Choroid plexus epithelial cell (primary cell): ENCODE data around the gene ZIC4.

- RRBS: 0% methylated on average over 5 of the region's 28 CpGs
Measured at GRCh38 chr3:142724765-142725234, 966 bp downstream of the TRPC1 start.

DNA sequence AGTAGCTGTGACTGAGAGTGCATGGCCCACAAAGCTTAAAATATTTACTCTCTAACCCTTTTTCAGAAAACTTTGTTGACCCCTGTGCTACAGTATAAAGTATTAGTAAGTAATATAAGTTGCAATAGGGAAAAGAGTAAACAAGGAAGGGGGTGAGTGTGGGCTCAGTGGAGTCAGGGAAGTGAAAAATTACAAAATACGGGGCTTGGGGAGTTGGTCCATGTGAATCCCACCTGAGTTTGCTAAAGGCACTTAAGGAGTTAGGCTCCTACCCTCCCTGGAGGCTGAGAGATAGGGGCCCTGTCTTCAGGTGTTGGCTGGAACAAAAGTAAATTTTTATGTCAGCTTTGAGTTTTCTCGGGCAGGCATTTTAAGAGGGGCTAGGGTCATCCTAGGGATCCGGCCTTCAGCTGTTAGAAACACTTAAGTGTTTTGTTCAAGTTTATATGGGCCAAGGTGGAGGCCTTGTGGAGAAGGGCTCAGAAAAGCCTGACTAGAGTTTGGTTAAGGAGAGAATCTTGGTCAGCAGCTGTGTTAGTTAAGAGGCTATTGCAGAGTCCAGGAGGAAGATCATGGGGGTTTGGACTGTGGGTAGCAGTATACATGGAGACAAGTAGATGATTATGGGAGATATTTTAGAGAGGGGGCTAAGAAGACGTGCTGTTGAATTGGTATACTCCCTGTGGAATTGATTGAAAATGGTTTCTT, 8.3 kb downstream of the TRPC1 start:
- RRBS: no CpG with 5 or more reads among the region's 4 CpGs

DNA sequence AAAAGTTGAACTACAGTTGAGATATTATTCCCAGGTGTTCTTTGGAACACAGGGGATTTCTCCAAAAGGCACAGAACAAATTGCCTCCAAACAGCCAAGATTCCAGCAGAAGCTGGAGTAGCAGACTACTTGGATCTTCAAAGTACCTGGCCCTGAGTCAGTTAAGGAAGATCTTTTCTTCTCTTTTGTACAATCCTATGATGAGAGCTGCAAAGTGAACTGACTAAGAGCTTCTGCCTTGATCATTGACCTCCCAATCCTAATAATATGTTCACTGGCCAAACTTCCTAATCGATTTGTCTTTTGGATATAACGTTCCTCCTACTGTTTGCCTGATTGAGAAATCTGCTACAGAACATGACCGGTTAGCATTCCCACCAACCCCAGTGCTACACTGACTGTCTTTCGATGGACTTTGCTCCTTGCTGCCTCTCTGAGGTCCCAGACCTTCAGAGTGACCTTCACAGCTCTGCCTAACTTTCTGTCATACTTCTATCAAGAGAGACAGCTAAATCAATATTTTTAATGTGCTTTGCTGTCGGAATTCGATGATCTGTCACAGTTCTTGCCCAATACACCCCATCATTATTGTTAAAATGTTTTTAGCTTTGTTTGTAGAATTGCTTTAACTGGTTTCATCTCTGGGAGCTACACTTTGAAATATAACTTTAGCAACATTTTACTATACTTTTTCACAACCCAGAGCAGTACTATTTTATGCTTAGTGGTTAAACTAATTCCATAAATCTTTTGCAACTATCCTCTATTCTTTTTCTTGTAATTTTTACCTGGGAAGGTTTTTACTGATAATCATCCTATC, 21.8 kb downstream of the PAQR9 start:
- RRBS: no CpG with 5 or more reads among the region's 6 CpGs

GRCh38 chr3:143012135-143012513, 10.8 kb downstream of the U2SURP start:
- RRBS: no CpG with 5 or more reads among the region's 4 CpGs

DNA sequence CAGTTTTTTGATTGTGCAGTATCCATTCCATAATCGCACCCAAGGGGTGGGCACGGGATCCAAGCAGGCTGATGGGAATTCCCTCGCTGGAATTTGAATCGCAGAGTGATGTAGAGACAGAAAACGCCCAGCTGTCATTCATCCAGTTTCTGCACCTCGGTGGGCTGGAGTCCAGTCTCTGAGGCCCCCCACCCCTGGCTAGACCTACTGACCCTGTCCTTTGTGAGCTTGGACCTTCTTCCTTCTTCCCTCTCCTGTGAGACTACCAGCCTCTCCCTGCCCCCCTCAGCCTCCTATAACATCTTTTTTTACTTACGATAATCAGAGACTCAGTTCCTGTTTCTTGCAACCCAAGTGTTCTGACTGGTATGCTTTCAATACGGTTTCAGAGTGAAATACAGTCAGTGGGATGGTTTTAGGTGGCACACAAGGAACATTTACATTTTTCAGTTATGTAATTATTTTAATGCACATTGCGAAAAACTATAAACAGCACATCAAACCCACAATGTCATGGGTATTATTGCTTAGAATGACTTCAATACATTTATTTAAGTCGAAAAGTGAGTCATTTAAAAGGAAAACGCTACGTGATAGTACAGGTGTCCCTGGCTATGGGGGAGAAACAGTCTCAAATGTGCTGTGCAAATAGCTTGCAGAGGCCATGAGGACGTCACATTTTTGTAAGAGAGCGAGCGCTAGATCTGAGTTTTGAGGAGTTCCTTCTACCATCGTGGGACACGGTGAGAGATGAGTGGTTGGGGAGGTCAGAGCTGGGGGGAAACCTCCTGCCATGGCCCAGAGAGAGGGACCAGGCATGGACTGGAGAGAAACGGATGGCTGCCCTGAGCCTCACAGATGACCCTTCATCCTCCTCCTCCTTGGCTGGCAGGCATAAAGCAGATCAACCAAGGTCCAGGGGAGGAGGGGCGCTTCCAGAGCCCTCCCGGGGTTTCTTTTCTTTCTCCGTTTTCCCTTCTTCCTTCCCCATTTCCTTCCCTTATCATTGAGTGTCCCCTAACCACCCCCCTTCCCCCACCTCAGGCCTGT, 37.4 kb upstream of the CHST2 start:
- RRBS: no CpG with 5 or more reads among the region's 21 CpGs

GRCh38 chr3:143302281-143302480, 182.6 kb downstream of the CHST2 start:
- RRBS: no CpG with 5 or more reads among the region's 1 CpG

DNA sequence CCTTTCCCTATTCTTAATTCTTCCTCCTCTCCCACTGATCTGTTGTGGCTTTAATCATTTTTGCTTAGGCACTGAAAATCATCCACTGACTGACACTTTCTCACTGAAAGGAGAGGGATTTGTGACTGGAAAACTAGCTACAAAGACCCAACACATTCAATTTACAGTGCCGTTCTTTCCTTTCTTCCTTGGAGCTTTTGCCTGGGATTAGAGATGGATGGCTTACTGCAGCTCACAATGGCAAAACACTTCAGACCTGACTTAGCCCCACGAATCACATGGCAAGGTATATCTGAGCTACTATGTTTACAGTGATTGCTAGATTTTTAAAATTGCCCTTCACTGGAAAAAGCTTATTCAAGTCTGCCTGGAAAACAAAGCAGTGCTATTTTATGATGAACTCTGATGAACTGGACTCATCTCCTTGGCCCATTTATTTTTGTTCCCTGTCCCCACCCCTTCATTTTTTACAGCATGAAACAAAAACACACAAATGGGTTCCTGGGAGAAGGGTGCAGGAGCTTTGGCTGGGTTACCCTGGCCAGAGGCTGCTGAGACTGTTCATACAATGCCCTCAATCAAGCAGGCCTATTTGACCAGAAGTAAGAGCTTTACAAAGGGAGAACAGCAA, 243.1 kb downstream of the CHST2 start:
- RRBS: no CpG with 5 or more reads among the region's 2 CpGs

DNA sequence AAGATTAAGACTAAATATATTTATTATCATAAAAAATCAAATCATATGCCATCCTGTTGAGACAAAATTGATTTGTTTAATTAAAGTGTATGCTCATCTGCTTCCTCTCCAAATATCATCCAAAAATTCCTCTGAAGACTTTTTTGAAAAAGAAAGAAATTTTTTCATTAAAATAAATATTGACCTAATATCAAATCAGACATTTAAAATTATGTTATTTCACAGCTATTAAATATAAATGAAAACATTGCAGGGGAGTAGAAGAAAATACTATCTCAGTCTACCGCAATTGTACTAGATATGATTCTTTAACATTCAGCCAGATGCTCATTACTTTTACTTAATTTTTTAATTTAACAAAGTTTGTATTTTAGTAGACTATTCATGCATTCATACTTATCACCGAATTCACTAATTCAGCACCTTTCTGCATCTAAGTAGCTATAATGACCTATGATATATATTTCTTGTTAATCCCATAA, 724.6 kb downstream of the PLOD2 start:
- RRBS: no CpG with 5 or more reads among the region's 2 CpGs

DNA sequence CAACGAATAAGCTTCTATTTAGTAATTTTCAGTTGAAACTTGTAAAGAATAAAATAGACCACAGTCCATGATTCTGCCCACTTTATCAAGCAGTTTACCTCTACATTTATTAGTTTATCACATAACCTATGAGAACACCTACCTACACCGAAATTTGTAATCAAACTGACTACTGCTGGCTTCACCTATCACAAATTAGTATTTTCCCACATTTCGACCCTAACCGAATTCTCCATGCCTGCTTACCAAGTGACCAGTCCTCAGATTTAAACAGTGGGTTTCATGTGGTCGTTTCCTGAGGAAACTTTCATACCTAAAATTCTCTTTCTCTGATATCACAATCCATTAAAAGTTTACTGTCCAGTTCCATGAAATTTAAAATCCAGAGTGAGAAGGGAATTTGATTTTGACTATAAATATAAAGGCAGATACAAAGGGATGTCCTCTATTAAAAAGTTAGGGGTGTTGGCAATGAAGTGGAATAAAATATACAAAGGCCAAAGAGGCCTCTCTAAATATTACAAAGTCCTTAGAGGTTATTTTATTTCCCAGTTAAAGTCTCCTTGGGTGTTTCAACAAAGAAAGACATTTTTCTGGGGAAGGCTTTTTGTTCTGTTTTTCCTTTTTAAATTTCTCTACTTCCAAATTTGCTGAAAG, 1.9 kb downstream of the PLOD2 start:
- RRBS: no CpG with 5 or more reads among the region's 5 CpGs

GRCh38 chr3:146160456-146160838, 537 bp downstream of the PLOD2 start:
- RRBS: 2% methylated on average over 3 of the region's 17 CpGs

DNA sequence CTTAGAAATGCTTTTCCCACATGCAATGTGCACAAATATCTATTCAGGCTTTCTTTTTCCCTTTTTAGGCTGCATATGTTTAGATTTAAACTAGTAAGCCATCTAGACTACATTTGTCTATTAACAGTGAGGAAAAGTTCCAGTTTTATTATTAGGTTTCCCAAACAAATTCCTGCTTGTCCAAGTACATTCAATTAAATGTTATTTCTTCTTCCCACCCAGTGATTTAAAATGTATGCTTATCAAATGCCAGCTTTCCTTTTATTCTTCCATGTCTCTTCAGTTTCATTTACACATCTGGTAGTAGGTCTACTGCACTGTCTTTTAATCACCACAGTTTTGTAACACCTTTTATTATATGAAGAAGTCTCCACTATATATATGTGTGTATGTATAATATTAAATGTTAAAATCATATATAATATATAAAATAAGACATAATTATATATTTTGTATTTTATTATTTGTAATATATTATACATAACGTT, 1.7 kb downstream of the PLSCR4 start:
- RRBS: no CpG with 5 or more reads among the region's 1 CpG

DNA sequence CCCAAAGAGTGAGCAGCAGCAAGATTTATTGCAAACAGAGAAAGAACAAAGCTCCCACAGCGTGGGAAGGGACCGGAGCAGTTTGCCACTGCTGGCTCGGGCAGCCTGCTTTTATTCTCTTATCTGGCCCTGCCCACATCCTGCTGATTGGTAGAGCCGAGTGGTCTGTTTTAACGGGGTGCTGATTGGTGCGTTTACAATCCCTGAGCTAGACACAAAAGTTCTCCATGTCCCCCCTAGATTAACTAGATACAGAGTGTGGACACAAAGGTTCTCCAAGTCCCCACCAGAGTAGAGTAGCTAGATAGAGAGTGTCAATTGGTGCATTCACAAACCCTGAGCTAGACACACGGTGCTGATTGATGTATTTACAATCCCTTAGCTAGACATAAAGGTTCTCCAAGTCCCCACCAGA, 161.2 kb downstream of the ZIC4 start:
- RRBS: no CpG with 5 or more reads among the region's 7 CpGs

DNA sequence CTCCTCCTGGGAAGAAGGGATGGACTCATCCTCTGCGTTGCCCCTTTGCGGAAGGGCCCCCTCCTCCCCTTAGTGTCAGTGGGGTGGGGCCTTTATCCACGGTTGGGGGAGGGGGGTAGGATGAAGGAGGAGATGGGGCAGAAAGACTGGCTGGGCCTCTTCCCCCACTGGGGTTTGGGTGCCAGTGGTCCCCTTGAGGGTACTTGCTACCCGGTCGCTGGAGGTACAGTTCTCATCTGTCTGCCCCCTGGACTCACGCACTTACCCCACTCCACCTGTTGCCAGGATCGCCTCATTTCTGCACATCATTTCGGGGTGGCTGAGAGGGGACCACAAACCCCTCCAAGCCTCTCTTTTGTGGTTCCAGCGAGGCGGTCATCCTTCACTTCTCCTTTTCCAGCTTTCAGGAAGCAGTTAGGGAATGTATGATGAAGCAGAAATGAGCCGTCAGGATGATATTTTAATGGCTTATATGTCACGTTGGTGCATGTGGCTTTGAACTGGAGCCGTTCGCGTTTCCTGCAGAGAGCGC, at the start of gene ZIC4:
ZIC4 (minus strand) TSS at position 446 of the 532 bp plus-strand sequence.
- RRBS: no CpG with 5 or more reads among the region's 16 CpGs

DNA sequence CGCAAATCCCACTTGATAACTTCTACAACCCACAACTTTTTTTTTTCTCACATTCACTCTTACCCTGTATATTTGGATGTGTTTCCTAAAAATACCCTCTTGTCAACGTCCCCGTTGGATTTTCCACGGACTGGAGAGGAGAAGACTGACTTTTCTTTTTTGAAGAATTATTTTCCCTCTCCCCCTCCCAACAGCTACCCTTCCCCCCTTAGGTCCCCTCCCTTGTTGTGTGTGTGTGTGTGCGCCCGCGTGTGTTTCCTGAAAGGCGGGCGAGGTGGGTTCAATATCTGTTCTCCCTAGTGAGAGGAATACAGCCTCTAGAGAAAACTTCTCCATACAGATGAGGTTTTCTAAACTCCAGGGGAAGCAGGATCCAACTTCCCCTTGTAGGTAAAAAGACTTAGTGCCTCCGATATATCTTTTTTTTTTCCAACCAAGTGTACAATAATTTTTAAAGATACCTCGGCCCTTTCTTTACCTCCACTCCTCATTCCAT, 335 bp upstream of the ZIC4 start:
- RRBS: no CpG with 5 or more reads among the region's 11 CpGs

DNA sequence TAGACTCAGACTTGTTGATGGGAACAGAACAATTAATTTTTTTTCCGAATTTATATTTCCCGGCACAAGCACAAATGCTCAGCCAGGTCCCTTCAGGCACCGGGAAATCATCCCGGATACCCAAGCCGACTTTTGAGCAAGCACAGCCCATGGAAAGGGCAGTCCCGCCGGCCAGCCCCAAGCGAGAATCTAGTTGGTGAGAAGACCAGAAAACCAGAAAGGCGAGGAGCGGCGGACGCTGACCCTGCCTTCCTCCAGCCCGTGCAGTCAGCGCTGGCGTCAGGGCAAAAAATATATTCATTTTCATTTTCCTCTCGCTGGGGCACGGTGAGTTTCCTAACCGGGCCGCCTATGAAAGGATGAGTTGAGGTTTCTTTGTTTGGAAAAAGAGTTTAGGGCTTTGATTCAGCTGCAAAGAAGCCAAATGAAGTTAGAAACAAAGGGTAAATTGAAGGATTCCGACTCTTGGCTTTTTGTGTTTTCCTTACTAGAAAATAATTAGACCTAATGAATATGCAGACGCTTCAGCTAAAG, 883 bp upstream of the ZIC4 start:
- RRBS: under 1% methylated on average over 5 of the region's 21 CpGs

DNA sequence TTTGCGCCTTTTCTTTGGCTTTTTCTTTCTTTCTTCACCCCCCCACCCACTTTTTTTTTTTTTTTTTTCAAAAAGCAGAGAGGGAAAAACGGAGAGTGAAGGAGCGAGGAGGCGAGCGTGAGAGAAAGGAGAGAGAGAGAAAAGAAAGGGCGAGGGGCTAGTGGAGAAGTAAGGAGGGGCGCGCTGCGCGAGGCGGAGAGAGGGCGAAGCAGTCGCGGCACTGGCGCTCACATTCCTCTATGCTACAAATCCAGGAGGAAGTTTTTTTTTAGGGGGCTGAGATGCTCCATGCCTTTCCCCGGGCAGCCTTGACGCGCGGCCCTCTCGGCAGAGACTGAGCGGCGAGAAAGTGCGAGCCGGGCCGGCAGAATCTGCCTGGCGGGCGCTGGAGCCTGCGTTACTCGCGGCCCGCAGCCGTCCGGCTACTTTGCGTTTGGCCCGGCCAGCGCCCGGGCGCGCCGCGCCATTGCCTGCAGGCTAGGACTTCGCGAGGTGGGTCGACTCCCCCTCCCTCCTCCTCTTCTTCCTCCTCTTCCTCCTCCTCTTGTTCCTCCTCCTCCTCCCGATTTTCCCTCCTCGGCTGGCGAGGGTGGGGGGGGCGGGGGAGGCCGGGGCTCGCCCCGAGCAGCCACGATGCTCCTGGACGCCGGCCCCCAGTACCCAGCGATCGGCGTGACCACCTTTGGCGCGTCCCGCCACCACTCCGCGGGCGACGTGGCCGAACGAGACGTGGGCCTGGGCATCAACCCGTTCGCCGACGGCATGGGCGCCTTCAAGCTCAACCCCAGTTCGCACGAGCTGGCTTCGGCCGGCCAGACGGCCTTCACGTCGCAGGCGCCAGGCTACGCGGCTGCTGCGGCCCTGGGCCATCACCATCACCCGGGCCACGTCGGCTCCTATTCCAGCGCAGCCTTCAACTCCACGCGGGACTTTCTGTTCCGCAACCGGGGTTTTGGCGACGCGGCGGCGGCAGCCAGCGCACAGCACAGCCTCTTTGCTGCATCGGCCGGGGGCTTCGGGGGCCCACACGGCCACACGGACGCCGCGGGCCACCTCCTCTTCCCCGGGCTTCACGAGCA, 654 bp downstream of the ZIC1 start:
- RRBS: 1% methylated on average over 54 of the region's 107 CpGs

- RRBS: 2% methylated on average over 10 of the region's 66 CpGs
Measured at GRCh38 chr3:147420931-147421970, 12.1 kb downstream of the ZIC1 start.

GRCh38 chr3:147424266-147424737, 15.1 kb downstream of the ZIC1 start:
- RRBS: 1% methylated on average over 14 of the region's 25 CpGs

GRCh38 chr3:147945864-147946443, 536.8 kb downstream of the ZIC1 start:
- RRBS: no CpG with 5 or more reads among the region's 6 CpGs